Sigmoid colon (tissue), 4 donors: ENCODE measurements around the gene TM4SF20.

DNA sequence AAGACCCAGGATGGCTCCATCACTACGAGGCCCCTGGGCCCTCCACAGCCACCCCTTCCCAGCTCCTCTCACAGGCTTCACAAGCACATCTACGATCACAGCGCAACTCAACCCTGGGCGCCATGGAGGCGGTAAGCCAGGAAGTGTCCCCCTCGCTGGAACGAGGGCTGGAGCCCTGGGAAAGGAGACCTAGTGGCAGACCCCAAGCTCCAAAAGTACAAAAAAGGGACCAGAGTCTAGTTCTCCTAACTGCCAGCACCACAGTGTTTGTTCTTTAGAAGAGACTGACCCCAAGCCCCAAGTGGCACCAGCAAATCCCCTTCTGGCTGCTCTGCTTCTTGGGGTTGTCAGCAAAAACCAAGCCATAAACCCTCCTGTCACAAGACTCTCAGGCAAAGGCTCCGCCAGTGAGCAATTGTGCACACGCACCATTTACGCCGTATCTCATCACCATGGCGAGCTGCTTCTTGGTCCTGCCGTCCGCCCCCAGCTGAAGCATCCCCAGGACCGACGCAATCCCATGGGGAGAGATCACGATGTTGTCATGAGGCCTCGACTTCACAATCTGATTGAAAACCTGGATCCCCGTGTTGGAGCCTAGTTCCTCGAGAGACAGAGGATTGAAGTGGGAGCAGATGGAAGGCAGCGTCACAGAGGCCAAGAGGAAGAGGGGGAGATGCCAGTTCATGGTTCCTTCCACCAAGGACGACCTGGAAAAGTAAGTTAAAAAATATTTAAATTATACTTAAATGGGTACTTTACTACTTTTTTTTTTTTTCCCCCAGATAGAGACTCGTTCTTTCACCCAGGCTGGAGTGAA, 37.7 kb downstream of the SERPINE2 start:
- PRO-cap: no peak
- RAMPAGE, long total RNA, 4 experiments: no peak in any of the 4 experiments

- PRO-cap: no peak
- RAMPAGE, long total RNA, 4 experiments: no peak in any of the 4 experiments
Observed at GRCh38 chr2:224031676-224031876, 7.5 kb downstream of the SERPINE2 start.

DNA sequence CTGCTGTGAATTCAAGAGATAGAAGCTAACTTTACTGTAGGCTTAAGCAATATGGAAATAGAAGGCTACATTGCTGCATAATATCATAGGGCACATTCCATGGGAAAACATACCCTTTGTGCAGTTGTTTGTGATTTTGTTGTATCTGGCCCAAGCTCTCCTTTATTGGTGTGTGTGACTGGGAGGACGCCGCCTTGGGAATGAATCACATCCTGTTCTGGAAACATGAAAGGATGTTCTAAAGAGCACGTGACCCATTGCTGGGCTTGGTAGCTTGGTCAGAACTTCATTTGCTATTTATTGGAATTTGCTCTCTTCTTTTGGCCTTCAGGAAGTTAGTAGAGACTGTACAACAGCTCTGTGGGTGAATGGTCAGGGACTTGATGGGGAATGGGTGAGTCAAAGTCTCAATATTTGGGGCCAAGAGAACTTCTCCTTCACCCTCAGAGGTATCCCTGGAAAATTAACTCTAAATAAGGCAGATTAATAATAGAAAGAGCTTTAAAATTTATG, 106.8 kb upstream of the SERPINE2 start:
- PRO-cap: no peak
- RAMPAGE, long total RNA, 4 experiments: no peak in any of the 4 experiments

GRCh38 chr2:224400838-224401607, 884 bp downstream of the FAM124B start:
- PRO-cap: no peak
- RAMPAGE, long total RNA, 4 experiments: no peak in any of the 4 experiments

GRCh38 chr2:224440895-224441589, 39.1 kb upstream of the FAM124B start:
- PRO-cap: no peak
- RAMPAGE, long total RNA, 4 experiments: no peak in any of the 4 experiments

DNA sequence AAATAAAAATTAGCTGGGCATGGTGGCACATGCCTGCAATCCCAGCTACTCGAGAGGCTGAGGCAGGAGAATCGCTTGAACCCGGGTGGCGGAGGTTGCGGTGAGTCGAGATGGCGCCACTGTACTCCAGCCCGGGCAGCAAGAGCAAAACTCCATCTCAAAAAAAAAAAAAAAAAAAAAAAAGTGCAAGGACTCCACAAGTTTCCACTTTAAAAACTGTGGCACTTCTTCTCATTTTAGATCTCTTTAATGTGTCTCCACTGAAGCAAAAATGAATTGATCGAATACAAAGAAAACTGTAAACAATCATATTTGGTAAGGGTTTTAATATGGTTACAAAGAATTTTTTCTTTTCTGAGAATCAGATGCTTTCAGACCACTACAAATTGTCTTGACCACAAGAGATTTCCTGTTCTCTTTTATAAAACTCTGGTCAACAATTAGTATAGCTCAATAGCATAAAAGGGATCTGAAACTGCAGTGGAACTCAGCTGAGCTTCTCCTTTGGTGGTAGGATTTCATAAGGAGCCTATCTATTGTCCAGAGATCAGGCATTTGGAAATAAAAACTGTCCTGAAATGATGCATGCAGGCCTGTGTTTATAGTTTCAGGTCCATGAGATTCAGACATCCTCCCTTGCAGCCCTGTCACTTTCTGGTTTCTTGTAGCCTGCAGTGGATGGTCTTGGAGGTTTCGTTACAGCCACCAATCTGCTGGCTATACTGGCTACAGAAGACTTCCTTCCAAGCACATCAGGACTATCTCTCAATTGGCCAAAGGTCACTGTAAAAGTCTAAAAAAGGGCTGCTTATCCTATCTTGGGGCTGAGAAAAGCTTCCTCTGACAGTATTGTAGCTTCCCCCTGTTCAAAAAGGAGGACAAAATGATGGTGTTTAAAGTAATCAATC, 120.1 kb downstream of the DOCK10 start:
- PRO-cap: no peak
- RAMPAGE, long total RNA, 4 experiments: no peak in any of the 4 experiments

GRCh38 chr2:224946698-224947554, 95.3 kb downstream of the DOCK10 start:
- PRO-cap: no peak
- RAMPAGE, long total RNA, 4 experiments: no peak in any of the 4 experiments

DNA sequence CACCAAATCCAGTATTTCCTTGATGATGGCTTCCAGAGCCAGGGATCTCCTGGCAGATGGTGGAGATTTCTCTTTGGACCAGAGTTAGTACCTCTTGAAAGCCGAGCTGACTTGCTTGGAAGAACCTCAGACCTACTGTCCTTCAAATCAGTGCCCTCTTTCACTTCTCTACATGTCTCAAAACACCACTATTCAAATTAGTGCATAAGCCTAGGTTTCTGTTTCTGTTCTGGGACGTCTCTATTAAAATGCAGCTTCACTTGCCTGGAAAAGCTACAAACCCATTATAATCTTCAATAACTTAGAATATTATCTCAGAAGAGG, 84.7 kb downstream of the DOCK10 start:
- PRO-cap: no peak
- RAMPAGE, long total RNA, 4 experiments: no peak in any of the 4 experiments

- PRO-cap: no peak
- RAMPAGE, long total RNA, 4 experiments: no peak in any of the 4 experiments
Observed at GRCh38 chr2:224971179-224971673, 71.0 kb downstream of the DOCK10 start.

GRCh38 chr2:225040772-225041927, 1.1 kb downstream of the DOCK10 start:
- PRO-cap: no peak
- RAMPAGE, long total RNA, 4 experiments: no peak in any of the 4 experiments

DNA sequence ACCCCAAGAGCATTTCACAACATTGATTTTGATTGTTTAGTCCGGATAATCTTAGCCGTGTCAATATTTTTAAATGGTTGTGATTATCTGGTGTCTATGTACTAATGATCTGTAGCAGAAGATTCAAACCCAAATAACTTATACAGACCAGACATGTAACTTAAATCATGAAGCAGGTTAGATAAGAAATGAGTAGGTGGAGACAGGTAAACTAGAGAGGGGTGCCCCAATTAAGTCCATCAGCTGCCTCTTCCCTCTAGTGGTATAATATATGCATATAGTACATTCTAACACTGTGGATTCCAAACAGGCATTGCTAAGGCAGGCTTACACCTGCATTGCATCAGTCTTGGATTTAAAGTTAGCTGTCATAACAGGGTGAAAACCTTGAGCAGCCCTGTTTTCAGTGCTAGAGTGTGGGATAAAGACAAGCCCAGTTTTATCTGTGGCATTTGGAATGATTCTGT, 63.4 kb downstream of the NYAP2 start:
- PRO-cap: no peak
- RAMPAGE, long total RNA, 4 experiments: no peak in any of the 4 experiments

DNA sequence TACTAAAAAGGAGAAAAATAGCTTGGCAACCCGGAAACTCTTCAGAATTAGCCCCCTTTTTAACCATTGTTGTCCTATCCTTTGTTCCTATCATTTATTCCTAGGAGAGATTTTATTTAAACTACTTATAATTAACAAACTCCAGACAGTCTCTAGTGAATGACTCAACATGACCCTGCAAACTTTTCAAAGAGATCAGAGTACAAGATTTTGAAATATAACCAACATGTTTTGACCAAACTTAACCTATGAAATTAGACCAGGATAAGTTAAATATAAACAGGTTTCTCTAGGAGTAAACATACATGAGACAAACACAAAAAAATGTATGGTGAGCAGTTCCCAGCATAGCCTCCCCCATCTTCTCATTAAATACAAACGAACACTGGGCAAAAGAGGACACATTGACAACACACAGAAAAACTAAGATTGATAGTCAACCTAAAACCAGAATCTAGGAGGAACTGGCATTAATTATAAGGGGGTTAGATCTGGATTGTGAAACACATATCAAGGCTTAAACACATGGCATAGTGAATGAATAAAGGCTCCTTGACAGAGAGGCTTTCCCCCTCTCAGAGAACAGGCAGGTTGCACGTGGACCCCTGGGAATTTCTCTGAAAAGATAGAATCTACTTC, 284.2 kb downstream of the IRS1 start:
- PRO-cap: no peak
- RAMPAGE, long total RNA, 4 experiments: no peak in any of the 4 experiments

GRCh38 chr2:226725811-226725949, 73.9 kb downstream of the IRS1 start:
- PRO-cap: no peak
- RAMPAGE, long total RNA, 4 experiments: no peak in any of the 4 experiments

- PRO-cap: no peak
- RAMPAGE, long total RNA, 4 experiments: no peak in any of the 4 experiments
Observed at GRCh38 chr2:226742292-226743032, 57.2 kb downstream of the IRS1 start.

DNA sequence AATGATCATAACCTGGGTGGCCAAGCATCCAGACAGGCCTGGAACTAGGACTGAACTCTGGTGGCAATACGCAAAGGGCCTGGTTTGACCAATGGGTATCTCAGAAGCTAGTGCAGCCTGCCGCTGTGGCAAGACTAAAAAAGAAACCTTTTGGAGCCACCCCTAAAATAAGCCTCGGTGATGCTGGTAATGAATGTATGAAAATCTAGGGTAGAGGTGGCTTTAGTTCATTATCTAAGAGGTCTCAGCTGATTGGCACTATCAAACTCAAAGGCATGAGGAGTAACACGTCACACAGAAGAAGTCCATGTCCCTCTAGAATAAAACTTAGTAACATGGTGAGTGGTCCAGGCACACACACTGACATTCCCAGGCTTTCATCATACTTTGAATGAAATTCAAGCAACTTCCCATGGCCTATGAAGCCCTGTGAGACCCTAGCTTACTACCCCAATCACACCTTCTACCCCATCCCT, 32.0 kb downstream of the IRS1 start:
- PRO-cap: no peak
- RAMPAGE, long total RNA, 4 experiments: no peak in any of the 4 experiments

- PRO-cap: no peak
- RAMPAGE, long total RNA, 4 experiments: no peak in any of the 4 experiments
Observed at GRCh38 chr2:226984735-226985034, 148.8 kb downstream of the RHBDD1 start.

DNA sequence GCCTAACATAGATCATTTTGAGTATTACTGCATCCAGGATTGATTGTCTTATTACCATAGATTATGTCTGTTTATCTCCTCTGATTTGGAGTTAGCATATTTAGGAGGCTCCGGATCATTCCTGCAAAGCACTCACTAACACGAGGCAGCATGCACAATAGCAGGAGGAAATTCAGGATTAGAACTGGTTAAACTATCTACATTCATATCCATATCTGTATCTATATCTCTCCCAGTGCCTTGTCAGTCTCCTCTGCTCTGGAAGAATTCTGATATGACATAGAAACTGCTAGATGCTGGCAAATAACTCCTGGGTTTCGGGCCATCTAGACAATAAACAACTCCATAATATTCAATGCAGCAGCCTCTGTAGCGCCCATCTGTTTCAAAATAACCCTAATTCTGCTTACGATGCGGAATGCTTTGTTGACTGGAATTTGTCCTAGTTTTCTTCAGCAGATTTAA, 149.2 kb downstream of the RHBDD1 start:
- PRO-cap: no peak
- RAMPAGE, long total RNA, 4 experiments: no peak in any of the 4 experiments

- PRO-cap: no peak
- RAMPAGE, long total RNA, 4 experiments: no peak in any of the 4 experiments
Observed at GRCh38 chr2:227163404-227163820, 593 bp downstream of the COL4A4 start.

- PRO-cap: no peak
- RAMPAGE, long total RNA, 4 experiments: no peak in any of the 4 experiments
Observed at GRCh38 chr2:227186820-227187150, 22.4 kb downstream of the COL4A3 start.

DNA sequence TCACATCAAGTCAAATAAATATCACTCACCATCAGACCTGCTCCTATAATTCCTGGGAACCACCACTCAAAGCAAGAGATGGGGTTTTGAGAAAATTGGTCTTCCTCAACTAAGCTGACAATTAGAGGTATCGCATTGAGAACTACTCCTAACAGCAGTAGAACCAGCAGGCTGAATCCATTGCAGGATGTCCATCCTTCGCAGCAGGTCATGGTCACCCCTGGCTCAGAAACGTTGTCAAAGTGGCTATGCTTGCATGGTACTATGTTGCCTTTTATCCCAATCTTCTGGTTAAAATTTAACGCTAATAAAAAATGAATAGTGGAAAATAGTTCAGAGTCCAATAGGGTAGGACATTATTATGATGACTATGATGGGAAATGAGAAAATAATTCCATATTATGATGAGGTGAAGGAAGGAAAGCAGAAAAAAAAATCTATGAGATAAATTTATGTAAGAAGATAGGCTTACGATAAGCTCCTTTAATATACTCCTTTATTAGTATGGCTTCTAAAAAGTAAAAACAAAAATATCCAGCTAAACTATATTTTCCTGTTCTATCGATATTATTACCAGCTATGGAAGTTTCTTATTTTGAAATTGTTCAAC, at the start of gene TM4SF20:
Gene TM4SF20, minus strand, starts transcription at position 250 of the 610 bp plus-strand sequence.
- PRO-cap: no peak
- RAMPAGE, long total RNA, 4 experiments: no peak in any of the 4 experiments